ENCODE results near the genes MYPN and SUPV3L1.

DNA sequence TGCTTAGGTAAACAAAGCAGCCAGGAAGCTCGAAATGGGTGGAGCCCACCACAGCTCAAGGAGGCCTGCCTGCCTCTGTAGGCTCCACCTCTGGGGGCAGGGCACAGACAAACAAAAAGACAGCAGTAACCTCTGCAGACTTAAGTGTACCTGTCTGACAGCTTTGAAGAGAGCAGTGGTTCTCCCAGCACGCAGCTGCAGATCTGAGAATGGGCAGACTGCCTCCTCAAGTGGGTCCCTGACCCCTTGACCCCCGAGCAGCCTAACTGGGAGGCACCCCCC, 4.0 kb upstream of the CTNNA3 start:
- PRO-cap, result no peak

DNA sequence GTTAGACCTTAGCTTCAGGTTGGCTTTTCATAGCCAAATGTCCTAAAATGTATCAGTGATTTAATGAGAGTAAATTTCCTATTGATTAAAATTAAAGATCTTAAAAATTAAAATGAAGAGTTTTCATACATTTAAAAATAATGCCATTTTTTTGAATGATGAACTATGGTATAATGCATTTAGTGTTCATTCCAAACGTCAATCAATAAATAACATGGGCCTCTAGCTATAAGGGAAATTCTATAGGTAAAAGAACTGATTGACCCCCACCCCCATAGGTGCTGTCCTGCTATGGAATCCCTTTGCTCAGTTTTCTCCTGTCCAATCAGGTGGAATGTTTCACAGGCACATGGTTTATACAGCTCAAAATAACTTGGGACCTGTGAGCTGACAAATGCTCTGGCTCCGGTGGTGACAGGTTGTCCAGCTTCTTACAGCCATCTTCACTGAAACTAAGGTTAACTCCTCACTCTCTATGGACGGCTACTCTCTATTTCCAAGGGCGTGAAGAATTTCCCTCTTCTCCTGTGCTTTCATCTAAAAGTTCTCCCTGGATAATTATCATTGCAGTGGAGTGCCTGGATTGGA, at the start of gene MYPN:
Gene MYPN (plus strand): TSS at position 385 of the 588 bp plus-strand sequence.
- PRO-cap, result no peak

- PRO-cap, result no peak
Measured at GRCh38 chr10:68112100-68112570, 2.8 kb downstream of the MYPN start.

GRCh38 chr10:68318828-68318997, 13.2 kb upstream of the HNRNPH3 start:
- PRO-cap, result no peak

DNA sequence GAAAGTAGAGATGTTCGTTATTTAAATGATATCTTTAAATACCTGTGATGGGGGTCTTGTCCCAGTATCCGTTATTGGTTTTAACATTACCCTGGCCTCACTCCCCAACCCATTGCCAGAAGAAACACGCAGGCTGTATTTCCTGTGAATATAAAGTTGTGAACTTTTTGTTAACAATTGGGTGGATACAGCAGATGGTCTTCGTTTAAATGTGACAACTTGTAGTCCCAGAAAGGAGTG, 852 bp downstream of the CCAR1 start:
- PRO-cap, result no peak

- PRO-cap, result no peak
Measured at GRCh38 chr10:68779851-68780589, 47.3 kb upstream of the STOX1 start.

- PRO-cap, result no peak
Measured at GRCh38 chr10:69056628-69057195, 31.2 kb upstream of the SRGN start.

DNA sequence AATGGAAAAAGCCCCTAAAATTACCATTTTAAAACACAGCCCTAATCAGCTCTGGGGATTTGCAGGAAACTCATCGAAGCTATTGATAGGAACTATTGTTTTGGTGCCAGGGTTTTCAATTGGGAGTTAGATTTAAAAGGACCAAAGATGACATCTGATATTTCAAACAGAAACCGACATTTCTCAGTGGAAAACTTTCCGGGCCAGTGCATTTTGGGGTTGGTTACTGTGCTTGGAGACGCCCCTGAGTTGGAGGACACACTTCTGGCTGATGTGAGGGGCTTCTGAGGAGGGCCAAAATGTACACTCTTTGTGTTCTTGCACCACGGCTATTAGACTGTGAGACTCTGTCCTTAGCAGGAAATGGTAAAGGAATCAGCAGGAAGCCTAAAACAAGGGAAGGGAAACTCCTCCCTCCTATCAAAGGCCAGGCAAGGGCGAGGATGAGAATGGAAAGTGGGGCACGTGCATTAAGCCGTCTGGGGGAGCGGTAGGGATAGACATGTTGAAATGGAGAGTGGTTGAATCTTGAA, 1.9 kb upstream of the SRGN start:
- PRO-cap, result unidirectional peak, plus-strand start at position 446 of the sequence

GRCh38 chr10:69089304-69089505, 1.3 kb downstream of the SRGN start:
- PRO-cap, result no peak

DNA sequence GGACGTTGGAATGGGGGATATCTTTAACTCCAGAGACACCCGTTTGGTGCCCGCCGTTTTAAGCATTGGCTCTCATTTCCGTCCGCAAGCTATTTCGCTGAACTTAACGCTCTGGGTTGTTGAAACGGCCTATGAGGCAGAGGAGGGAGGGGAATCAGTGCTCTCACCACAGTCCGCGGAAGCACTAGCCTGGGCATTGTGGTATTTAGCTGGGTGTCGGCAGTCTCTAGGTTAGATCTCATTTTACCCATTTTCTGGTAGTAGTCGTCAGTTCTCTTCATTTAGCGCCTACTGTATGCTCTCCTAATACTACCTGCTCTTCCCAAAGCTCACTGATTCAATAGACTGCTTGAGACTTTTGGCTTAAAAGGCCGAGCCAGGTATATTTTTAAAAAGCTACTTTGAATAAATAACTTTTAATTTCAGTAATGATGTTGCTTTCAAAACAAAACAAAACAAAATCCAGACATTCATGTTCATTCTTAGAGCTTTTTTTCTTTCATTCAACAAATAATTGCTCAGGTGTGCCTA, 922 bp downstream of the VPS26A start:
- PRO-cap, result bidirectional peak, plus-strand start at position 171 of the sequence, minus-strand start at position 67 of the sequence

GRCh38 chr10:69180102-69180786, at the start of gene SUPV3L1:
Gene SUPV3L1, plus strand, starts transcription at chr10:69180234.
- PRO-cap, result bidirectional peak, plus-strand start at chr10:69180250, minus-strand start at chr10:69179916; unidirectional peak, plus-strand start at chr10:69180276

- PRO-cap, result no peak
Measured at GRCh38 chr10:69215337-69215810, 4.8 kb upstream of the HKDC1 start.

DNA sequence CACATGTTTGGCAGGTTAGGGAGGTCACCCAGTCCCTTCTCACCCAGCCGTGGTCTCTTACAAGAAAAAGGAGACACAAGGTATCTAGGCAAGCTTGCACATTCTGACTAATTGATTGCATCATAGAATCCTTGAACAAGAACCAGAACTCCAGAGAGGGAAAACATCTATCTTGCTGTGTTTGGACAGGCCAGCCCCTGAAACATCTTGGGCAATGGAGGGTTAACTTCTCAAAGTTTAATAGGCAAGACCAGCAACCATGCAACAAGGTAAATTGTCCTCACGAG, 48.9 kb upstream of the HK1 start:
- PRO-cap, result no peak

DNA sequence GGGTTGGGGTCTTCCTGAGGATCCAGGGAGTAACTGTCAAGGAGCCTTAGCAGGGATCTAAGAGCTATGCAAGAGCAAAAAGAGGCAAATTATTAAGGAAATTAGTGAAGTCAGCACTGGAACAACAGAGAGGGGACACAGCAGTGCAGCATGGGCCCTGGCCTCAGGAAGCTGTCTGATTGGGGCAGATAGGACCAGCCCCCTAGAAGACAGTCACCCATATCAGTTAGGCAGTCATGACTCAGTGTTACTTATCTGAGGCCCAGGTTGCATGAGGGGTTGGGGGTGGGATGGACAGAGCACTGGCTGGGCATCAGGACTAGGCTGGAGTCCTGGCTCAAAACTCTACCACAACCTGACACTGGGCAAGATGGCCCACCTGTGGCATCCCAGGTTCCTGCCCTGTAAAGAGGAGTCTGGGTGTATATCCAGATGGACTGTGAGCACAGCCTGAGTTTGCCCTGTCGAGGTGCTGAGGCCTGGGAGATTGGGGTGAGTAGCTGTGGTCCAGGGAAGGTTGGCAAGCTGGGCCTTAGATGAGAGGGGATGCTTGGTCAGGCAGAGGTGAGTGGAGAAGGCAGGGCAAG, 3.0 kb upstream of the HK1 start:
- PRO-cap, result no peak

DNA sequence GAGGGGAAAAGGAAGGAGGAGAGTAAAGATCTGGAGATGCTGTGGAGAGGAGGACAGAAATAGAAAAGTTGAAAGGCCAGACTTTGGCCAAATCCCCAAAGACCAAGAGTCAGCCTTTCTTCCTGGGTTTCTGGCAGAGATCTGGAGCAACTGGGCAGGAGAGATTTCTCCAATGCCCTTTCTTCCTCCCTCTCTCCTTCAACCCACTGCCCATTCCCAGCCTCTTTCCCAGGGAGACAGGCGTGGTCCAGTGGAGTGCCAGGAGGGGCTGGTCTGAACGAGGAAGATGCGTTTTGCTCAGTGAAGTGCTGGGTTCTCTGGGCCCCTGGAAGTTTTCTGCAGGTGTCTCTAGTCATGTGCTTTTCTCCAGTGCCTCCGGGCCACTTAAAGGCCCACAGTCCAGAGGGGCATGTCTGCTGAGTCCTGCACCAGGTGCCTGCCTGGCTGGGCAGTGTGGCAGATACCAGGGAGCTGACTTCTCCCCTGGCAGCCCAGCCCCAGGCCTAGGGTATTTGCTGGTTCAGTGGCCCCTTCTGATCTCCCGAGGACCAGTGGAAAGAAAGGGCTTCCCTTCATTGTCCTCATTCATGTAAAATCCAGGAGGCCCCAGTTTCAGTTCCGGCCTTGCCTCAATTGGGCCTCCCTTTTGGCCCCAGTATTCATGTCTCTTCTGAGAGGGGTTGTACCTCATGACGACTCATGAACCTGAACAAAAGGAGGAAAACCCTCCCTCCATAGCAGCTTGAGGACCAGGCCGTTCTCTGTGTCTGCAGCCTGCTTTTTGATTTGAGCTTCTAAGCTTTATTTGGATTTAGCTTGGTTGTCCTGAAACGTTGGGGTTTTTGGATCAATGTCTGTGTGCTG, 20.4 kb downstream of the HK1 start:
- PRO-cap, result no peak

DNA sequence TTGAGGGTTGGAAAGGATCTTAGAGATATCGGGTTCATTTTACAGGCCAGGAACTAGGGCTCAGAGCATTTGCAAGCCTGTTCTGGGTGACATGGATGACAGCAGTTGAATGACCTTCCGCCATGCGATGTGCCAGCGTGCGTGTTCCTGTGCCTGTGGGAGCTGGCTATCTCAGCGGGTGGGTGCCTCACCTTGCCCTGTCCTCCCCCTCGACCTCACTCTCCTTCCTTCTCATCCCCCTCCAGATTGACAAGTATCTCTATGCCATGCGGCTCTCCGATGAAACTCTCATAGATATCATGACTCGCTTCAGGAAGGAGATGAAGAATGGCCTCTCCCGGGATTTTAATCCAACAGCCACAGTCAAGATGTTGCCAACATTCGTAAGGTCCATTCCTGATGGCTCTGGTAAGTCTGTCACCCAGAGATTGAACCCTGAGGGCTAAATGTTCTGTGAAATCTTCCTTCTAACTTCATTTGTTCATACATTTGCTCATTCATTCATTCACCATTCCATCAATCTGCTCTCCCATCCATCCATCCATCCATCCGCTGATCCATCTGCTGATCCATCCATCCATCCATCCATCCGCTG, 25.0 kb downstream of the HK1 start:
- PRO-cap, result no peak

DNA sequence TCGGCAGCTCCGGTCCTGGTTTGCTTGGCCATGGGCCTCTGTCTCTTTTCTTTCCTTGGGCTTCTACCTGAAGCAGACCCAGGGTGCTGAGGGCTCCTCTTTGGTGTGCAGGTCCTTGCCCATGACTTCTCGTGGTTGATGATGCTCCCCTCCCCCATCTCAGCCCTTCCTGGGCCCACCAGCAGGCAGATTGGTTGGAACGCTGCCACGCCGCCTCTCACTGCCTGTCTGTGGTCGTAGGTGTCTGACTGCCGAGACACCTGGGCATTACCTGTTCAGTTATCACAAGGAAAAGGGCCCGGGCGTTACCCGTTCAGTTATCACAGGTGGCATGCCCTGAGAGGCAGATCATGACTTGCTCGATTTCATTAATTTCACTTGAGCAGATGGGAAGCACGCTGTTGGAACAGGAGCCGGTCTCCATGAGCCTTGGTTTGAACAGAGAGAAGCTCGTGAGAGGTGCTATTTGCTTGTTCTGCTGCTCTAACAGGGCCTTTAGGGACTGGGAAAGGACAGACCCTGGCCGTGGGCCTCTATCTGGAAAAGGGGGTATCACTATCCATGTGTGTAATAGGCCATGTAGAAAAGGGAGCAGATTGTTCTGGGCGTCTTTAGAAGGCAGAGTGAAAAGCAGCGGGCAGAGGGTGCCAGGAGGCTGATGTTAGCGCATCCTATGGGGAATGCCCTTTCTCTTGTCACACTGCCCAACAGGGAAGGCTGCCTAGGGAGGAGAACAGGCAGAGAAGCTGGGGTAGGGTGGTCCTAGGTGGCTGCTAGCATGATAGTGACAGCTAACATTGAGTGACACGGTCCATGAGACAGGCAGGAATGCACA, 42.3 kb downstream of the TACR2 start:
- PRO-cap, result no peak

DNA sequence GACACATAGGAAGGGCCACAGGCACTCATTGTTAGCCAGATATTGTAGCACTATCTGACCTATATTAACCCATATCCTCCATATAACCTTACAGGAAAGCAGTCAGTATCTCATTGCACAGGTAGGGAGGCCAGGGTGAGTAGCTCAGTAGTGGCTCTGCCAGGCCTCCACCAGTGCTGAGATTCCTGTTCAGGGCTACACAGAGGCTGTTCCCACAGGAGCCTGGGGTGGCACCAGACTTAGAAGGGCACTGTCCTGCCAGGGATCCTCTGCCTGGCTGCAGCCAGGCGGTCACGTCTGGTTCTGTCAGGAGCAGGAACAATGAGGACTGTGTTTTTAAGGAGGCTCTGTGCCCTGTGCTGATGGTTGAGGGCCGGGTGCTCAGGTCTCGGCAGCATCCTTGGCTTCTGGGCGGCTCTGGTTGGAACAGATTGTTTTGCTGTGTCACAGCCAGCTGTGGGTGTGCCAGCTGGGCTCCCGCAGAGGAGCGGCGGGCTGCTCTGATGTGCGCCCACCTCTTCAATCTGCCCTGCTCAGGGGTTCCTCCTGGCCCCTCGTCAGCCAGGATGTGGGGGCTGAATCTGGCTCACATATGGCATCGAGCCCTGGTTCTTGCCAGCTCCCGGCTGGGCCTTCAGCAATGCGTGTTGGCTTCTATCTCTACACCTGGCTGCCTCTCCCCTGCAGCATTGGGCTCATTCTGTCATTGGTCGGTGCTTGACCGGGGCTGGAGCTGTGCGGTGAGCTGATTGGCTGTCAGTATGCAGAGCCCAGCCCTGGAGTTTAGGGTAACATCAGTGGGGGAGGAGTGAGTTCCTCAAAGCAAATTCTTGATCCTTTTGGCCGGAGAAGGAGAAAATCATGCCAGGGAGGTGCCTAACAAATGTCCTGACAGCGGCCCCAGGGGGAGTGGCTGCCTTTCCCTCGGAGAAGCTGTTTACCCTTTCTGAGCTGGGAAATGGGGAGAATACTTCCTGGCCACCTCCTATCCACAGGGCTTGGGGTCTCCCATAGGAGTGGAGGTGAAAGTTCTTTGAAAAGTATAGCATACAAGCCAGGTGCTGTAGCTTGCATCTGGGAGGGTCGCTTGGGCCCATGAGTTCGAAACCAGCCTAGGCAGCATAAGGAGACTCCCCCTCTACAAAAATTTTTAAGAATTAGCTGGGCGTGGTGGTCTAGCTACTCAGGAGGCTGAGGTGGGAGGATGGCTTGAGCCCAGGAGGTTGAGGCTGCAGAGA, 41.1 kb downstream of the TACR2 start:
- PRO-cap, result no peak

GRCh38 chr10:69455352-69455753, 4.1 kb downstream of the TSPAN15 start:
- PRO-cap, result no peak

DNA sequence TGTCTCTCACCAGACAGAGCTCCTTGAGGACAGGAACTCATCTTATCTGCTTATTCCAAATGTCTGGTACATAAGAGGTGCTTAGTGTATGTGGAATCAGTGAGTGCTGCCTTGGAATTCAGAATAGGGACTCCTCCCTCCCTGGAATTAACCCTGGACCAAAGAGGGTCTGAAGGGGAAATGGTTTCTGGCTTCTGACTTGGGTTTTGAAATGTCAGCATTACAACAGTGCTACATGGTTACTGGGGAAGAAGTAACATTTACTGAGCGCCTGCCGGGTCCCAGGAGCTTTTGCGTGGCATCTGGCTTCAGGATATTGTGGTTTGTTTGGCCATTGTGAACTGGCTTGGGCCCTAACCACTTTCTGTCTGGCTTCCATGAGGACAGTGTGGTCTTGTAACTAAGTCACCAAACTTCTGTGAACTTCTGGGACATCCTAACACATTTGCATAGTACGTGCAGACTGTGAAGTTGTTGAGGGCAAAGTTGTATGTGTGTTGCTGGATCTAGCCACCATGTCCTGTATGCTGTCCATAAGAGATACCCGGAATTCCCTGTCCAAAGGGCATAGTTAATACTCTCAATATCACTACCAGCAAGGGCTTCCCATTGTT, 21.3 kb downstream of the TSPAN15 start:
- PRO-cap, result no peak

All from anterior vena cava (tissue), 1 donor.